Keratinocyte (primary cell): ENCODE measurements around the genes FBXO24, PCOLCE, EPHB4 and TRIM56.

CAGE:
- cytosol, long polyA minus RNA = no peak
- cytosol, long polyA plus RNA = no peak
- long polyA plus RNA = no peak
- nucleus, long polyA minus RNA = no peak
- nucleus, long polyA plus RNA = no peak
These were observed 16.8 kb upstream of the PILRB start for GRCh38 chr7:100340921-100341704.

GRCh38 chr7:100349411-100350449 is 8.2 kb upstream of the PILRB start:
CAGE:
- cytosol, long polyA minus RNA = no peak
- cytosol, long polyA plus RNA = no peak
- long polyA plus RNA = no peak
- nucleus, long polyA minus RNA = no peak
- nucleus, long polyA plus RNA = no peak

DNA sequence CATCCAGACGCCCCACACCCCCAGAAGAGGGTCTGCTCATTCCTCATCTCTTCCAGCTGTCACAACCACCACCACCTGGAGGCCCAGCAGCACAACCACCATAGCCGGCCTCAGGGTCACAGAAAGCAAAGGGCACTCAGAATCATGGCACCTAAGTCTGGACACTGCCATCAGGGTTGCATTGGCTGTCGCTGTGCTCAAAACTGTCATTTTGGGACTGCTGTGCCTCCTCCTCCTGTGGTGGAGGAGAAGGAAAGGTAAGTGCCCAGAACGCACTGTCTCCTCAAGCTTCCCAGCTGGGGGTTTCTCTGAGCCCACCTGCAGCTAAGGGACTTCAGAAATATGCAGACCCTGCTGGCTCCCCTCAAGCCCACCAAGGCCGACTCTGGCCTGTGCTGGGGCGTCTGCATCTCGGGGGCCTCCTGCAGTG is 1.4 kb downstream of the PILRB start:
CAGE:
- cytosol, long polyA minus RNA = no peak
- cytosol, long polyA plus RNA = no peak
- long polyA plus RNA = no peak
- nucleus, long polyA minus RNA = no peak
- nucleus, long polyA plus RNA = no peak

DNA sequence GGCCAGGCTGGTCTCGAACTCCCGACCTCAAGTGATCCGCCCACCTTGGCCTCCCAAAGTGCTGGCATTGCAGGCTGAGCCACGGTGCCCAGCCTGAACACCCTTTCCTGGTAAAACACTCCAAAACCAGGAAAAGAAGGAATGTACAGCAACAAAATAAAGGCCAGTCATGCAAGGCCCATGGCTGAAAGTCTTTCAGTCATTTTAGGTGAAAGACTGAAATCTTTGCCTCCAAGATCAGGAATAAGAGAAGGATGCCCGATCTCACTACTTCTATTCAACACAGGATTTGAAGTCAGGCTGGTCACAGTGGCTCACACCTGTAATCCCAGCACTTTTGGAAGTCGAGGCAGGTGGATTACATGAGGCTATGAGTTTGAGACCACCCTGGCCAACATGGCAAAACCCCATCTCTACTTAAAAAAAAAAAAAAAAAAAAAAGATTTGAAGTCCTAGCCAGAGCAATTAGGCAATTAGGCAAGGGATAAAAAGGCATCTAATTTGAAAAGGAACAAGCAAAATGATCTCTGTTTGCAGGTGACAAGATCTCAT is 4.9 kb downstream of the PILRB start:
CAGE:
- cytosol, long polyA minus RNA = no peak
- cytosol, long polyA plus RNA = no peak
- long polyA plus RNA = no peak
- nucleus, long polyA minus RNA = no peak
- nucleus, long polyA plus RNA = no peak

DNA sequence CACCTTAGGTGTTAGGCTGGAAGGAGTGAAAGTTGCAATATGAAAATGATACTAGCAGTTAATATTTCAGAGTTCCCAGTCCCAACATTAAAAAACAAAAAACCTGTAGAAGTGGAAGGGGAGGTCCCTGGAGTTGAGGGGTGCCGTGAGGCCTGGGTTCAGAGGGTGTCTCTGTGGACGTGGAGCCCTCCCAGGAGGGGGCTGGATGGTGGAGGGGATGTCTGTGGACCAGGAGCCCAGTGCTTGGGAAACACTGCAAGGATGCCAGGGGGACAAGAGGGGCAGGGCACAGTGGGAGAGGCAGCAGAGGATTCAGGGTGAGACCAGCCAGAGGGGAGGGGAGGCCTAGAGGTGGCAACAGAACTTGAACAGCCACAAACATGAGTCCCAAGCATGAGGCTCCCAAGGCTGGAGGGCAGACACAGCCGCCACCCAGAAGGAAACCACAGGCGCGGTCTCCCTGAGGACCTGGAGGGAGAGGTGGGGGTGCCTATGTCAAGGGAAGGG is 7.0 kb upstream of the PILRA start:
CAGE:
- cytosol, long polyA minus RNA = no peak
- cytosol, long polyA plus RNA = no peak
- long polyA plus RNA = no peak
- nucleus, long polyA minus RNA = no peak
- nucleus, long polyA plus RNA = no peak

DNA sequence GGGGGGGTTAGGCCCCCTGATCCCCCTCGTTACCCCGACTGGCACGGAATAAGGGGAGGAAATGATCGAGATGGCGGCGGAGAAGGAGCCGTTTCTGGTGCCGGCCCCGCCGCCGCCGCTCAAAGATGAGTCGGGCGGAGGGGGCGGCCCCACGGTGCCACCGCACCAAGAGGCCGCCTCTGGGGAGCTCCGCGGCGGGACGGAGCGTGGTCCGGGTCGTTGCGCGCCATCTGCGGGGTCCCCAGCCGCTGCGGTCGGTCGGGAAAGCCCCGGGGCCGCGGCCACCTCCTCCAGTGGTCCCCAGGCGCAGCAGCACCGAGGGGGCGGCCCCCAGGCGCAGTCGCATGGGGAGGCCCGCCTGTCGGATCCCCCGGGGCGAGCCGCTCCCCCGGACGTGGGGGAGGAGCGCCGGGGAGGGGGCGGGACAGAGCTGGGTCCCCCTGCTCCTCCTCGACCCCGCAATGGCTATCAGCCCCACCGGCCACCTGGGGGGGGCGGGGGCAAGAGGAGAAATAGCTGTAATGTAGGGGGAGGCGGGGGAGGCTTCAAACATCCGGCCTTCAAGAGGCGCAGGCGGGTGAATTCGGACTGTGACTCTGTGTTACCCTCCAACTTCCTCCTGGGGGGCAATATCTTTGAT is 447 bp downstream of the MEPCE start:
CAGE:
- cytosol, long polyA minus RNA = no peak
- cytosol, long polyA plus RNA = no peak
- long polyA plus RNA = no peak
- nucleus, long polyA minus RNA = no peak
- nucleus, long polyA plus RNA = no peak

DNA sequence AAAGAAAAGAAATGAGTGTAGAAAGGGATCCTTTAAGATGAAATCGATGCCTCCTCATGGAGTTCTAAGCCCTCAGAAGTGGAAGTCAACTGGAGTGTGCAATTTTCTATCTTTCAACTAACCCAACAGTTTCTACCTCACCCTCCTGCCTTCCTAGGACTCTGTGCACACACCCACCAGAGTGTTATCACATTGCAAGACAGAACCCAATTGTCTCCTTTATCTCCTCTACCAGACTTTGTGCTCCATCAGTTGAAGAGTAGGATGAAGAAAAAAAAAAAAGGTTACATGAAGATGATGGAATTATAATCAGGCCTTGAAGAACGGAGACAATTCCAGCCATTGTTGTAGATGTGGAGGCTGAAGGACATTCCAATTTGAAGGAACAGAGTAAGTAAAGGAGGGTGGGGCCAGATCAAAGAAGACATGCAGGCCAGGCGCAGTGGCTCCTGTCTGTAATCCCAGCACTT is 27.1 kb downstream of the NYAP1 start:
CAGE:
- cytosol, long polyA minus RNA = no peak
- cytosol, long polyA plus RNA = no peak
- long polyA plus RNA = no peak
- nucleus, long polyA minus RNA = no peak
- nucleus, long polyA plus RNA = no peak

GRCh38 chr7:100577746-100578338 is 4.1 kb upstream of the SAP25 start:
CAGE:
- cytosol, long polyA minus RNA = no peak
- cytosol, long polyA plus RNA = no peak
- long polyA plus RNA = no peak
- nucleus, long polyA minus RNA = no peak
- nucleus, long polyA plus RNA = no peak

DNA sequence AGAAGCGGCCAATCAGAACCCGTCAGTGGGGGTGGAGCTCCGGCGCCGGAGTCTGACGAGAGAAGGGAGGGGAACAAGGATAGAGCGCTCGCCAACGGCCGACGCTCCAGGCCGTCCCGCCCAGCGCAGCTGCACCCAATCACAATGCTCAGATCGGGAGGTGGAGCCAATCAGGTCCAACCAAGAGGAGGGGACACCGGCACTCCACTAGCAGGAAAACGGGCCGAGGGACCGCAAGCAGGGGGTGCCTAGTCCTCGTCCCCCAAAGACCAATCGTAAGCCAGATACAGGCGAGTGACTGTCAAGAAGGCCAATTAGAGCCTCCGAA is at the start of gene FBXO24:
TSS of gene FBXO24 (plus strand) at position 82 of the 328 bp plus-strand sequence.
CAGE:
- cytosol, long polyA minus RNA = no peak
- cytosol, long polyA plus RNA = no peak
- long polyA plus RNA = no peak
- nucleus, long polyA minus RNA = no peak
- nucleus, long polyA plus RNA = no peak

DNA sequence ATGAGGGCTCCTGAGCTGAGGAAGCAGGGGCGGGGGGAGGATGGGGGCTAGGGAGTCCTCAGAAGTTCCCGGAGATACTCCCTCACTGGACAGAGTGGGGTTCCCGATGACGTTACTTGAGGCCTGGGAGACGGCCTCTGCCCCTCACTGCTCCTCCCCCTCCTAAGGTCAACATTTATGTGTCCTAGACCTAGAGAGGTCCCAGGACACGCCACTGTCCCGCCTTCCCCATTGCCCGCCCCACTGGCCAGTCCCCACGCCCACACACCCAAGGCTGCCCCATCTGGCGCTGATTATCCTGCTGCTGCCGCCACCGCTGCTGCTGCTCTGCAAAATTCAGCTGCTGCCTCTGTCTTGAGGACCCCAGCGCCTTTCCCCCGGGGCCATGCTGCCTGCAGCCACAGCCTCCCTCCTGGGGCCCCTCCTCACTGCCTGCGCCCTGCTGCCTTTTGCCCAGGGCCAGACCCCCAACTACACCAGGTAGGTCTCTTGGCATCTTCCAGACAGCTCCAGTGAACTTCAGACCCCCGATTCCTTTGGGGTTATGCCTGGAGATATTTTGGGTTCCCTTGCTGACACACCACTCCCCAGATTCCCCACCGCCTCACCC is at the start of gene PCOLCE:
TSS of gene PCOLCE (plus strand) at position 292 of the 610 bp plus-strand sequence.
CAGE:
- cytosol, long polyA minus RNA = no peak
- cytosol, long polyA plus RNA = no peak
- long polyA plus RNA = no peak
- nucleus, long polyA minus RNA = no peak
- nucleus, long polyA plus RNA = no peak

GRCh38 chr7:100678067-100678854 is 4.7 kb downstream of the GNB2 start:
CAGE:
- cytosol, long polyA minus RNA = no peak
- cytosol, long polyA plus RNA = no peak
- long polyA plus RNA = no peak
- nucleus, long polyA minus RNA = no peak
- nucleus, long polyA plus RNA = no peak

DNA sequence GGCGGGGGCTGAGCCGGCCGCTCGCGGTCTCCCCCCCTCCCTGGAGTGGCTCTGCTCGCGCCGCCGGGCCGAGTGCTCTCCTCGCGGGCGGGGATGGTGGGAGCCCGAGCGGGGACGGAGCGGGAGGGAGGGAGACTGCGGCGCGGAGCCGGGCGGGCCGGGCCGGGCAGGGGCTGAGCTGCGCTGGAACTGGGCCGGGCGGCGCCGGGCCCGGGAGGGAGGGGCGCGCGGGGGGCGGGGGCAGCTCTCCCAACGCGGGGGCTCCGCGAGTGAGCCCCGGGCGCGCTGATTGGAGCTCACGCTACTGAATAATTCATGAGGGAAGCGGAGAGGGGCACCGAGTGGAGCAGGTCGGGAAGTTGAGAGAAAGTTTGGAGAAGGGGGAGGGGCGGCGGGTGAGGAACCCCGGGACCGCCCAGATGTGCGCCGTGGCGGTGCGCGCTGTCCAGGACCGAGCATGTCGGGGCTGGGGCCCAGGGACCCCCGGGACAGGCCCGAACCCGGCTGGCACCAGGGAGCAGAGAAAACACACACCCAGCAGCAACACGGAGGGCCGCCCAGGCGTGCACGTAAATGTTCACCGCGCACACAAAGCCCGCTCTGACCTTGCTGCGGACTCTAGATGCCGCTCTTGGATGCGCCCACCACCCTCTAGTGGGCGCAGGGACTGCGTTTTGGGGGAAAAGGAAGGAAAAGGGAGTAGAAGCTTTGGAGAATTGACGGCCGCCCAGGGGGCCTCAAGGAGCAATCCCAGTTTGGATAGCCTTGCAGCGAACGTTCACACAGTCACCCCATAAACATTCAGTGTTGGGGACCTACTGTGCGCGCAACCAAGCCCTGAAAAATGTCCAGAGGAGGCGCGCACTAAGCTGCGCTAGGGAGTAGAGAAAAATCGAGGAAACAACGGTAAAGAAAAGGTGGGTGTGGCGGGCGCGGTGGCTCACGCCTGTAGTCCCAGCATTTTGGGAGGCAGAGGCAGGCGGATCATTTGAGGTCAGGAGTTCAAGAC is at the start of gene EPHB4:
TSS of gene EPHB4 (minus strand) at position 191 of the 1,009 bp plus-strand sequence.
CAGE:
- cytosol, long polyA minus RNA = start-site peak on the minus strand centred at position 166 of the sequence, 62 bp wide, 512 reads
- cytosol, long polyA plus RNA = no peak
- long polyA plus RNA = start-site peak on the minus strand centred at position 168 of the sequence, 58 bp wide, 338 and 67 reads in 2 replicates
- nucleus, long polyA minus RNA = start-site peak on the minus strand centred at position 161 of the sequence, 72 bp wide, 1,724 reads
- nucleus, long polyA plus RNA = start-site peak on the minus strand centred at position 153 of the sequence, 32 bp wide, 71 and 62 reads in 2 replicates

DNA sequence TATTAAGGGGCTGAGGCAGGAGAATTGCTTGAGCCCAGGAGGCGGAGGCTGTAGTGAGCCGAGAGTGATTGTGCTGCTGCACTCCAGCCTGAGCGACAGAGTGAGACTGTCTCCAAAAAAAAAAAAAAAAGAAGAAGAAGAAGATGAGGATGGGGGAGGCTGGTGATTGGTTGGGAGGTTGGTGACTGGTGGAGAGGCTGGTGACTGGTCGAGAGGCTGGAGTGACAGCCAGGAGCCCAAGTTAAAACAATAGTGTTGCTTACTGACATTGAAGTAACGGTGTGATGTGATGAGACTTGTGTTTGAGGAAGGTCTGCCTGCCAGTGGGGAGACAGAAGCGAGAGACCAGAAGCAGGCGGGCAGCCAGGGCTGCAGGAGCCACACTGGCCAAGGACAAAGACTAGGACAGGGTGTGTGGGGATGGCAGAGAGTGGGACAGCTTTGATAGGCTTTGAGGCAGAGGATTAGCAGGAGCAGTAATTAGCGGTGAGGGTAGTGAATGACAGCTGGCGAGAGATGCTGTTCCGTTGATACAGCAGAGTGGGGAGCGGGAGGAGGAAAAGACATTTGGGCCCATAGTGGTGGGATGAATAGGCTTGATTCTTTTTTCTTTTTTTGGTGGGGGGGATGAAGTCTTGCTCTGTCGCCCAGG is 4.9 kb downstream of the SRRT start:
CAGE:
- cytosol, long polyA minus RNA = no peak
- cytosol, long polyA plus RNA = no peak
- long polyA plus RNA = no peak
- nucleus, long polyA minus RNA = no peak
- nucleus, long polyA plus RNA = no peak

DNA sequence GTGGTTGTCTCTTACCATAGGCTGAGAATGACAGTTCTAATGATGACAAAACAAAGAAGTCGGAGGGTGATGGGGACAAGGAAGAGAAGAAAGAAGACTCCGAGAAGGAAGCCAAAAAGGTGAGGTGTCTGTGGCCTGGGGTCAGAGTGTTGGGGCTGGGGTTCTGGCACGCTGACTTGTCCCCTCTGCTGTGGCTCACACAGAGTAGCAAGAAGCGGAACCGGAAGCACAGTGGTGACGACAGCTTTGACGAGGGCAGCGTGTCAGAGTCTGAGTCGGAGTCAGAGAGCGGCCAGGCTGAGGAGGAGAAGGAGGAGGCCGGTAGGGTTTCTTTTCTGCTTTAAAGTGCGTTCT is 4.8 kb downstream of the UFSP1 start:
CAGE:
- cytosol, long polyA minus RNA = no peak
- cytosol, long polyA plus RNA = no peak
- long polyA plus RNA = no peak
- nucleus, long polyA minus RNA = no peak
- nucleus, long polyA plus RNA = no peak

GRCh38 chr7:100952550-100953499 is 3.5 kb downstream of the MUC3A start:
CAGE:
- cytosol, long polyA minus RNA = no peak
- cytosol, long polyA plus RNA = no peak
- long polyA plus RNA = no peak
- nucleus, long polyA minus RNA = no peak
- nucleus, long polyA plus RNA = no peak

DNA sequence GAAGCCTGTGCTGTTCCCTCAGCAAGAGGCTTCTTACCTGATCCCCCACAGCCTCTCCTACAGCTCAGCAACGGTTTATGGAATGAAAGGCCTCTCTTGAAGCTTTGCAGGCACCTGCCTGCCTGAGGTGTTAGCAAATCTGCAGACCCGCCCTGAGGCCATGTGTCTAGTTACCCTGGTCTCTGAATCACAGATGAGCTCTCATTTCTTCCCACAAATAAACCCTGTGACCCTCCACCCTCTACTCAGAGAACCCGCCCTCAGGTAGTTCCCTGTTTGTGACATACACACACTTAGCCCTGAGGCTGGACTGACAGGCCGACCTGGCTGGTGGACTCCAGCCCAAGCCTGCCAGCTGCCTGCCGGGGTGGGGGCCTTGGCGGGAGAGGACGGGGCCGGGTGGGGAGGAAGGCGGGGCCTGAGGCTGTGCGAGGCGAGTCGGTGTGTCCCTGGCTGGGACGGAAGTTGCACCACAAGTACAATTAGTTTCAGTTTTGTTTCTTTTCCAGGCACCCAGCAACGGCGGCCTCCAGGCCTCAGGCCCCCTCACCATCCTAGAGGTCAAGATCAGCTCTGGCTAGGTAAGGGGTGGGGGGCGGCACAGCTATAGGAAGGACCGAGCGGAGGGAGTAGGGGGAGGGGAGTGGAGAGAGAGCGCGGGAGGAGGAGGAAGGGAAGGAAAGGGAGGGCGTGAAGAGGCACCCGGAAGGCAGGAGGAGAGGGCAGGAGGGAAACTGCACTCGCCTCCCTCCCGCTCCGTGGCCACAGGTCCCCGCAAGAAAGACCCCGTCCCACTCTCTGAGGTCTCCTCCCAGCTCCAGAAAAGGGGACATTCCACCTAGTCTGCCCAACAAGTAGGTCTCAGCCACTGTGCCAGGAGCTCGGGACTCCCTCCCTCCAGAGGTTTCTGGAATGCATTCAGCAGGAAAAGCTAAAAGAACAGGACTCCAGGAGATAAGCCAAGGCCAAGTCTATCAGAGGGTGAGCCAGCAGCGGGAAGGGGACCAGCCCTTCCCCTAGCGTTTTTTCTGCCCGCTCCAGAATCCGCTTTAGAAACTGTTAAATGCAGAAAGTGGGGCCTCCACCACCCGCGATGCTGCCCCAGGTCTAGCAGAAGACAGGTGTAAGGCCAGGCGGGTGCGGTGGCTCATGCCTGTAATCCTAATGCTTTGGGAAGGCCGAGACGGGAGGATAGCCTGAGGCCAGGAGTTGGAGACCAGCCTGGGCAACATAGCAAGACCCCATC is at the start of gene TRIM56:
TSS of gene TRIM56 (plus strand) at position 491 of the 1,246 bp plus-strand sequence.
CAGE:
- cytosol, long polyA minus RNA = start-site peak on the plus strand centred at position 473 of the sequence, 6 bp wide, 17 reads
- cytosol, long polyA plus RNA = no peak
- long polyA plus RNA = no peak
- nucleus, long polyA minus RNA = start-site peak on the plus strand centred at position 480 of the sequence, 46 bp wide, 59 reads
- nucleus, long polyA plus RNA = start-site peak on the plus strand centred at position 474 of the sequence, 36 bp wide, 177 and 126 reads in 2 replicates

DNA sequence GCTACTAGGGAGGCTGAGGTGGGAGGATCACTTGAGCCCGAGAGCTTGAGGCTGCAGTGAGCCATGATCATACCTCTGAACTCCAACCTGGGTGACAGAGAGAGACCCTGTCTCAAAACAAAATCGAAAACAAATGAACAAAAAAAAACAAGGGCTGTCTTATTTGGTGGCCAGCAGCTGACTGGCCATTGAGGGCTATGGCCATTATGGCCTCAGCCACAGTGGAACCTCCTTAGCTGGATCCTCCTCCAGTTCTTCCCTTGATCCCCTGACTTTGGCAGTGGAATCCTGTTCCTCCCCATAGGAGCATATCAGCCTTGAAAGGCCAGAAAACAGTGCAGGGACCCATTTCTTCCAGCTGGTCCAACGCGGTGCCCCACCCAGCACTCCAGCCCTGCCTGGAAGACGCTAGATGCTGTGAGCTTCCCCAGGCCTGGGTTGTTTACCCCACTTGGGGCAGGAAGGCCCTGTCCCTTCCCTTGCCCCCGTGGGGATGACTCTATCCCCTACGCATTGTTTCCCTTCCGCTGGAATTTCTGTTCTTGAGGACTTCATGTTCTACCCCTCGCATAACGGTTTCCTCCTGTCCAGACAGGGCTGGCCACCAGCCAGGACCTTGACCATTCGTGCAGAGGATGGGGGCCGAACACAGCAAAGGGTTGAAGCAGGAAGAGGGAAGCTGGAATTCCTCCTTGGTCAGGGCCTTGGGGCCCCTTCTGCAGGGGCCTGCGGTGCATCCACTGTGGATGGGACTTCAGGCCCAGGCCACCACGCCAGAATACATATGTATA is 14.8 kb upstream of the SERPINE1 start:
CAGE:
- cytosol, long polyA minus RNA = no peak
- cytosol, long polyA plus RNA = no peak
- long polyA plus RNA = no peak
- nucleus, long polyA minus RNA = no peak
- nucleus, long polyA plus RNA = no peak

GRCh38 chr7:101126099-101126310 is 899 bp upstream of the SERPINE1 start:
CAGE:
- cytosol, long polyA minus RNA = no peak
- cytosol, long polyA plus RNA = no peak
- long polyA plus RNA = no peak
- nucleus, long polyA minus RNA = no peak
- nucleus, long polyA plus RNA = no peak

CAGE:
- cytosol, long polyA minus RNA = no peak
- cytosol, long polyA plus RNA = no peak
- long polyA plus RNA = no peak
- nucleus, long polyA minus RNA = no peak
- nucleus, long polyA plus RNA = no peak
These were observed 7.2 kb downstream of the SERPINE1 start for GRCh38 chr7:101133989-101134654.

DNA sequence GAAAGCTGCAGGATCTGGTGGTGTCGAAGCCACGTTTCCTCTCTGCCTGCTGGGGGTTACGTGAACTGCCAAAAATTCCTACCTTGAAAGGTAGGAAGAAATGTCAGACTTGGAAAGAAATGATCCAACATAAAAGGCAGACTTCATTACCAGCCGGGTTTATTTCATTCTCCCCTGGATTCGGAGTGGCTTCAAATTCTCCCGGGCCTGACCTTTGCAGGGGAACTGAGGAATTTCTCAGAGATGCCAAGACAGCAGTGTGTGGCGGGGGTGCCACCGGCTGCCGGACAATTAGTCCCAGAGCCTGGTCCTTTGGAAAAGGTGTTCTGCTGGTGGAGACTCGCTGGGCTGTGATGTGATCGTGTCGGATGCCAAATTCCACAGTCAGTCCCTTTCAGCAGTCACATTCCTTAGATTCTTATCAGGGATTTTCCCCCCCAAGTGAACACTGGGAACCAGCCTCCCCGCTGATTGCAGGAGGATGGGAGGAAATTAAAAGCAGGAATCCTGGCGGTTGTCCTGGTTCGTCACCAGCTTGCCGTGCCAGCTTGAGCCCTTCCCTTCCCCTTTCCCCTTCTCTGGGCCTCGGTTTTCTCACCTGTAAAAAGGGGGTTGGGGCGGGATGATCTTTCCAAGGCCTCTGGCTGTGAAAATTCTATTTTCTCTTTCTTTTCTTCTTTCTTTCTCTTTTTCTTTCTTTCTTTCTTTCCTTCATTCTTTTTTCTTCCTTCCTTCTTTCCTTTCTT is 39.4 kb downstream of the COL26A1 start:
CAGE:
- cytosol, long polyA minus RNA = no peak
- cytosol, long polyA plus RNA = no peak
- long polyA plus RNA = no peak
- nucleus, long polyA minus RNA = no peak
- nucleus, long polyA plus RNA = no peak